HEK293 (cell line): Measurements from ENCODE around the gene MRGPRD.

- PRO-cap, result no peak
- RRBS, 2 experiments, result no CpG with 5 or more reads among the region's 7 CpGs
These were observed at the start of gene MRGPRD for GRCh38 chr11:68980865-68981332. Gene MRGPRD, minus strand, starts transcription at chr11:68980986.

DNA sequence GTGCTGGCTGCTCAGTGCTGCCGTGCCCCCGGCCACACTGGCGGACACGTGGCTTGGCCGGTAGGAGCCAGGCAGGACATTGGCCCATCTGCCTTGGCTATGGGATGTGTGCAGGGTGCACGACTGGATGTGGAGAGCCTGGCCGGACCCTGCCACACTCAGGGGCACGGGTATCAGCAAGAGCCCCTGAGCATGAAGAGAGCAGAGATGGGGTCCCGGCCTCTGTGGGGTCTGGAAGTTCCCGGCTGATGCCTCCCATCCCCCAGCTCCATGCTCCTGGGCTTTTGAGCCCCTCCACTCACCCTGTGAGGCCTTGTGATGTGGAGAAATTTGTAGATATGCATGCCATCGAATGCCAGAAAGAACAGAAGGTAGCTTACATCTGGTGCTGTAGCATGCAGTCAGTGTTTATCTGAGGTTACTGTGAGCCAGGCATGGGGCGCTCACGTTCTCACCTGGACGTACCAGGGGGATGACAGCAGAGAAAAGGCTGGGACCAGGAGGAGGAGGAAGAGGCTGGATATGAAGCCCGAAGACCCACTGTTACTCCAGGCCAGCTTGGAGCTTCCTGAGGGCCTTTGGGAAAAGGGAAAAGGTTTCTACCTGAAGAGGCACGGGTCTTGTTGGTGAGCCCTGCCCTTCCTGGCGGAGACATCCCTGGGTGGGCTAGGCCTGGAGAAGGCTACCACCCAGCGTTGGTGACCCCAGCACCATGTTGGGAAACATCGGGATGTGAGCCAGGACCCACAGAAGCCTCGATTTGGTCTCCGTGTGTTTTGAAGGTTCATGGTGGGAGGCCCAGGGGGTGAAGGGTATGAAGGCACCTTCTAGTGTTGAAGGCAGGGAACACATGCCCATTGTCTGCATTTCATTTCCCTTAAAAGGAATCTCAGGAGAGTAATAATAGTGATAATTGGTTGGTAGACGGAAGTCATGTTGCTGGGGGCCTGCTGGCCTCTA, 47.0 kb downstream of the TPCN2 start:
- PRO-cap, result no peak
- RRBS, 2 experiments, result 83 to 89% methylated on average over 3 to 5 of the region's 22 CpGs

GRCh38 chr11:69108428-69108627, 47.4 kb upstream of the SMIM38 start:
- PRO-cap, result no peak
- RRBS, 2 experiments, result no CpG with 5 or more reads among the region's 2 CpGs

- PRO-cap, result unidirectional peak, minus-strand start at chr11:69123330
- RRBS, 2 experiments, result 1 to 19% methylated on average over 5 to 6 of the region's 29 CpGs
These were observed 32.9 kb upstream of the SMIM38 start for GRCh38 chr11:69122642-69123509.

DNA sequence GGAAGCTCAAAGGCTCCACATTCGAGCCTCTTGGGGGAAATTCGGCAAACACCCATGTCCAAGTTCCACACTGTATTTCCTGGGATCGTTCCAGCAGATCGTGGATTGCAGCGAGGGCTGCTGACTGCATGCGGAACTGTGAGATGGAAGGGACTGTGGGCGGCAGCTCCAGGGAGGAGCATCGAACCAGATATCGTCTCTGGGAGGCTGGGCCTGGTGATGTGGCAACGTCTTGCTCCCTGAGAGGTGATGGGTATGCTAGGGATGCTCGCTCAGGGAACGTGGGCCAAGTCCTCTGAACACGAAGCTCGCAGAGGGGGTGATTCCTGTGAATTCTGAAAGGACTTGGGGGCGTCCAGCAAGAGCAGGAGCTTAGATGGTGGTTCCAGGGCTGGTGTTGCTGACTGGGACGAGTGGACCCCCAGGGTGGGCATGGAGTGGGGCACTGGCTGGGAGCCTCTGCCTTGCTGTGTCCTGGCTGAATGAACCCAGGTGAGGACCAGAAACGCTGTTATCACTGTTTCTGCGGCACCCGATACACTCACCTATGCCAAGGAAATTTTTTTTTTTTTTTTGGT, 3.2 kb downstream of the SMIM38 start:
- PRO-cap, result no peak
- RRBS, 2 experiments, result no CpG with 5 or more reads among the region's 19 CpGs

DNA sequence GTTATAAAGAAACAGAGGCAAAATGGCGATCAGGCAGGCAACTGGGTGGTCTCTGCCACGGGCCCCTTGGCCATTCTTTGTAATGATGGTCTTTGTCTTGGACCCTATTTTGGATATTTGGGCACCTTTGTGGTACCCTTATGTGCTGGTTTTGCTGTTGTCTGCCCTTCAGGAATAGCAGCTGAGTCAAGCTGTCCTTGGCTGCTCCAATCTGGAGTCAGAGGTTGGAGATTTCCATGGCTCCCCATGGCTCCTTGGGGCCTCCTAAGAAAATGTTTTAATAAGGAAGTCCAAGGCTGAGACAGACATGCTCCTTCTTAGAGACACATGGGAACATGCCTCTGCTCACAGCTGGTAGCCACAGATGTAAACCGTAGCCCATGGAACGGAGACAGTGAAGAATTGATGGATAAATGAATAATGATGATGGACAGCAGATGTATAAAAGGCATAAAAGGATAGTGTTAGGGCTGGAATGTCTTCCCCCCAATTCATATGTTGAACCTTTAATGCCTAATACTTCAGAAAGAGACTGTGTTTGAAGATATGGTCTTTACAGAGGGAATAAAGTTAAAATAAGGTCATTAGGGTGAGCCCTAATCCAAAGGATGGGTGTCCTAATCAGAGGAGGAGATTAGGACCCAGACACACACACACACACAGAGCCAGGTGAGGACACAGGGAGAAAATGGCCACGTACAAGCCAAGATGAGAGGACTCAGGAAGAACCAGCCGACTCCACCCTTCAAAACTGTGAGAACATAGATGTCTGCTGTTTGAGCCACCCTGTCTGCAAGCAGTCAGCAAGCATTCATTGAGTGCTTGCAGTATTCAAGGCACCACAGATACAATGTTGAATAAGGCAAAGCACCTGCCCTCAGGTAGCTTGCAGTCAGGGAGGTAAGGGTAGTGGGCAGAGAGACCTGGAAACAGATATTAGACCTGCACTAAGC, 5.8 kb downstream of the SMIM38 start:
- PRO-cap, result no peak
- RRBS, 2 experiments, result no CpG with 5 or more reads among the region's 6 CpGs

GRCh38 chr11:69210173-69210650, 54.5 kb downstream of the SMIM38 start:
- PRO-cap, result no peak
- RRBS, 2 experiments, result no CpG with 5 or more reads among the region's 6 CpGs

- PRO-cap, result no peak
- RRBS, 2 experiments, result 63 to 66% methylated on average over 6 of the region's 17 CpGs
These were observed 5.5 kb upstream of the MYEOV start for GRCh38 chr11:69288347-69289055.

- PRO-cap, result no peak
- RRBS, 2 experiments, result no CpG with 5 or more reads among the region's 2 CpGs
These were observed 12.3 kb downstream of the MYEOV start for GRCh38 chr11:69306301-69306510.

GRCh38 chr11:69396551-69397132, 102.7 kb downstream of the MYEOV start:
- PRO-cap, result no peak
- RRBS, 2 experiments, result no CpG with 5 or more reads among the region's 6 CpGs

GRCh38 chr11:69401562-69402126, 107.7 kb downstream of the MYEOV start:
- PRO-cap, result no peak
- RRBS, 2 experiments, result no CpG with 5 or more reads among the region's 9 CpGs

- PRO-cap, result no peak
- RRBS, 2 experiments, result 69 to 75% methylated on average over 5 of the region's 11 CpGs
These were observed 160.4 kb upstream of the CCND1 start for GRCh38 chr11:69480410-69481001.

GRCh38 chr11:69670042-69670602, 5.0 kb downstream of the LTO1 start:
- PRO-cap, result no peak
- RRBS, 2 experiments, result 0% methylated on average over 2 of the region's 15 CpGs; no CpG with 5 or more reads in 1 of the 2 experiments

- PRO-cap, result no peak
- RRBS, 2 experiments, result no CpG with 5 or more reads among the region's 24 CpGs
These were observed 8.4 kb upstream of the FGF19 start for GRCh38 chr11:69712089-69712792.

DNA sequence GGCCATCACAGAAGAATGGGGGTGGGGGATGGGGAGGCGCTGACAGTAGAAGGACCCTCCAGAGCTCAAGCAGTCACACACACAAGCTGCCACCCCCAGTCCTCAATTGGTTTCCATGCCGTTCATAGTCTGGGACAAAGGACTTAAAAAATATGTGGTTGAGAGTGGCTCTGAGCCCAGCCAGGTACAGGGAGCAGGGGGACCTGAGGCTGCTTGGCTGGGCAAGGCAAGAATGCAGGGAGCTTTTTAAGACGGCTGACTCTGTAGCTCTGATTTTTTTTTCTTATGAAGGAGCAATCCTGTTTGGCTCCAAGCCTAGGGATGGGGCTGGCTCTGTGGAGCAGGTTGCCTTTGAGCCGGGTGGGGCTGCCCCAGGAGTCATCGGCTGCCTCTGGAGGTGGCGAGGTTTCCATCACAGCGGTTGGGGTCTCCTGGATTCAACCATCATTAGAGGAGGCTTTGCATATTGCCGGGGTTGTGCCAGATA, 13.2 kb upstream of the ANO1 start:
- PRO-cap, result no peak
- RRBS, 2 experiments, result 84 to 92% methylated on average over 1 of the region's 8 CpGs

- PRO-cap, result no peak
- RRBS, 2 experiments, result no CpG with 5 or more reads among the region's 14 CpGs
These were observed 28.2 kb downstream of the ANO1 start for GRCh38 chr11:70106069-70106881.

- PRO-cap, result no peak
- RRBS, 2 experiments, result no CpG with 5 or more reads among the region's 13 CpGs
These were observed 30.0 kb downstream of the ANO1 start for GRCh38 chr11:70108056-70108623.

- PRO-cap, result no peak
- RRBS, 2 experiments, result 41% methylated on average over 2 of the region's 22 CpGs; no CpG with 5 or more reads in 1 of the 2 experiments
These were observed 57.4 kb downstream of the ANO1 start for GRCh38 chr11:70135370-70136112.

- PRO-cap, result no peak
- RRBS, 2 experiments, result no CpG with 5 or more reads among the region's 17 CpGs
These were observed 42.2 kb upstream of the FADD start for GRCh38 chr11:70160864-70161421.

- PRO-cap, result no peak
- RRBS, 2 experiments, result no CpG with 5 or more reads among the region's 10 CpGs
These were observed 61.4 kb downstream of the PPFIA1 start for GRCh38 chr11:70331905-70332310.